ENCODE data around the gene CDKN1C.

- RRBS: no CpG with 5 or more reads among the region's 3 CpGs
These were observed 188.4 kb downstream of the CDKN1C start for GRCh38 chr11:2696824-2697833.

DNA sequence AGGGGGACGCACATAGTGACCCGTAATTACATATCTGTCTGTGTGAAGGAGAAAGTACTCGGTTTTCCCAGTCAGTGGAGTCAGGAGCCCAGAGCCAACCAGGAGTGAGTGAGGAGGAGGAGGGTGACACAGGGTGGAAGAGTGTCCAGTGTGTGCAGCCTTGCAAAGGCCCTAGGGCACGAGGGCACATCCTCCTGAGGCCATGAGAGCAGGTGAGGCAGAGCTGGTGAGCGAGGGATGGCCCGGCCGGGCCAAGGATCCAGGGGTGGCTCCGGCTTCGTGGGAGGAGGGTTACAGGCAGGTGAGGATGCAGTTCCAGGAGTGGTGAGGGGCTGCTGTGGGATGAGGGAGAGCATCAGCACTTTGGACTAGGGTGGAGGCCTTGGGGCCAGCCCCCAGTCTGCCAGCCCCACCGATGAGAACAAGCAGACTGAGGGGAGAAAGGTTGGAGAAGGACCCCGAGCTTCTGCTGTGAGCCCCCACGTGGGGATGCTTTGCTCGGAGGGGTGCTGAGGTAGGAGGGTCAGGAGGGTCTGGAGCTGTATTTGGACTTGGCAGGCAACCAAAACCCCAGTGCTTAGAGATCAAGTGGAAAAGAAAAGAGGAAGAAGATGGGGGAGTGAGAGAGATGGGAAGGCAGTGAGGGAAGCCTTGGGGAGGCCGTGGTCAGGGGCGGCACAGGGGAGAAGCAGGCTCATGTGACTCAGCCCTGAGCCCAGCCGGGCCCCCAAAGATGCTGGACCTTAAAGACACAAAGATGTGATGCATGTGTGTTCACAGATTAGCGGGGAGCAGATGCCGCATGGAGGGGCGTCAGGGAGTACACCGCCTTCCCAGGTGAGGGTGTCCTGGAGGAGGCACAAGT is 91.5 kb downstream of the CDKN1C start:
- RRBS: no CpG with 5 or more reads among the region's 20 CpGs

- RRBS: no CpG with 5 or more reads among the region's 12 CpGs
These were observed 37.4 kb downstream of the CDKN1C start for GRCh38 chr11:2848040-2848795.

GRCh38 chr11:2885487-2886533 is at the start of gene CDKN1C:
Gene CDKN1C, minus strand, starts transcription at chr11:2885775.
- RRBS: 3% methylated on average over 69 of the region's 131 CpGs

- RRBS: no CpG with 5 or more reads among the region's 20 CpGs
These were observed 9.2 kb downstream of the SLC22A18 start for GRCh38 chr11:2911124-2911901.

- RRBS: 50% methylated on average over 7 of the region's 11 CpGs
These were observed 4.2 kb upstream of the PHLDA2 start for GRCh38 chr11:2933275-2933876.

DNA sequence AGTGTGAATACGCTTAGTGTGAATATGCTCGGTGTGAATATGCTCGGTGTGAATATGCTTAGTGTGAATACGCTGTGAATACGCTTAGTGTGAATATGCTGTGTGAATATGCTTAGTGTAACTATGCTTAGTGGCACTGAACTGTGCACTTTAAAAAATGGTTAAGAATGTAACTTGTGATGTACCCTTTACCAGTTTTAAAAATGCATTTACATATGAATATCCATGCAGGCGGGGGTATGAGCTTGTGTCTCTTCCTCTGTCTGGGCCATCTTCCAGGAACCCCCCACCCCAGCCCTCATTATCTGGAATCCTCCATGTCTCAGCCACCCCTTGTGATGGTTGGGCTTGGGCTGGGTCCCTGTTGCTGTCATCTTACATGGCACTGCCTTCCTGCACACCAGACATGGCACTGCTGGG is 9.6 kb upstream of the PHLDA2 start:
- RRBS: no CpG with 5 or more reads among the region's 6 CpGs

DNA sequence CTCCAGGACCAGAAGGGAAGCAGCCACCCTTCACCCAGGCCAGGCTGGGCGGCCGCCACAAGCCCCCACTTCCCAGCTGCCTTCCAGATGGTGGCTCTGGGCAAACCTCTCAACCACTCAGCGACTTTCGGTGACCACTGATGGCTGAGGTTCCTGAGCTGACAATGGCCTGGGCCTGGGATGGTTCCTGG is 13.6 kb upstream of the PHLDA2 start:
- RRBS: no CpG with 5 or more reads among the region's 4 CpGs

DNA sequence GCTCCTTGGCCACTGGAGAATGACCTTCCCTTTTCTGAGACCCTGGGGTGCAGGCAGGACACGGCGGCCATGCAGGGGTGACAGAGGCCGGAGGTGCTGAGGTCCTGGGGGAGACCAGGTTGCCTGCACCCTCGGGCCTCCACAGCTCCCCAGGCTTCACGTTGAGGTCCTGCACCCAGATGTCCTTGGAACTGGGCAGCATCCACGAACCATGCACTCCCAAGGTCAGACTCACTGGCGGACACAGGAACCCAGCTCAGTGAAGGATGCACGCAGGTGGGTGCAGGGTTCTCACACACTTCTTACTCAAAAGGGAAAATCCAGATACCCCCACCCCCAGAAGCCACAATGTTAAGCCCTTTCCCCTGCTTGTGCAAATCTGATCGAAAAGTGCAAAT is 13.9 kb upstream of the PHLDA2 start:
- RRBS: no CpG with 5 or more reads among the region's 9 CpGs

GRCh38 chr11:2992641-2993300 is 642 bp upstream of the NAP1L4 start:
- RRBS: 2% methylated on average over 2 of the region's 36 CpGs

GRCh38 chr11:3107154-3107790 is 50.0 kb upstream of the CARS1 start:
- RRBS: 95% methylated on average over 8 of the region's 26 CpGs

GRCh38 chr11:3155601-3155993 is 9.5 kb downstream of the OSBPL5 start:
- RRBS: no CpG with 5 or more reads among the region's 10 CpGs

DNA sequence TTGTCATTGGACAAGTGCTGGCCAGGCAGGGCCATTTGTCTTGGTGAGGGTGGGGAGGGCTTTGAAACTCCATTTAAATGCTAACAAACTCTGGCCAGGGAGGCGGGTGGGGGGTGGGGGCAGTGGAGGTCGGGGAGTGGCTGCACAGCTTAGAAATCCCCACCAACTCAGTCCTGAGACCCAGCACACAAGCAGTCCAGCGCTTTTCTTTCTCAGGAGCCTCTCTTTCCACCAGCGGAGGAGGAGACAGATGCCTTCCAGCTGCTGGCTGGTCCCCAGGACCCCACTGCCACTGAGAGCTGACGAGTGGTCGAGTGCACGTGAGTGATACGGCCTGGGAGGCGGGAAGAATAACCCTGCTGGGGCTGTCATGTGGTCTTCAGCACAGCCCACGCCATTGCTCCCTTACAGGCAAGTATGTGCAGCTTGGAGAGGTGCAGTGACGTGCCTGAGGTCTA is 24.2 kb upstream of the OSBPL5 start:
- RRBS: no CpG with 5 or more reads among the region's 11 CpGs

DNA sequence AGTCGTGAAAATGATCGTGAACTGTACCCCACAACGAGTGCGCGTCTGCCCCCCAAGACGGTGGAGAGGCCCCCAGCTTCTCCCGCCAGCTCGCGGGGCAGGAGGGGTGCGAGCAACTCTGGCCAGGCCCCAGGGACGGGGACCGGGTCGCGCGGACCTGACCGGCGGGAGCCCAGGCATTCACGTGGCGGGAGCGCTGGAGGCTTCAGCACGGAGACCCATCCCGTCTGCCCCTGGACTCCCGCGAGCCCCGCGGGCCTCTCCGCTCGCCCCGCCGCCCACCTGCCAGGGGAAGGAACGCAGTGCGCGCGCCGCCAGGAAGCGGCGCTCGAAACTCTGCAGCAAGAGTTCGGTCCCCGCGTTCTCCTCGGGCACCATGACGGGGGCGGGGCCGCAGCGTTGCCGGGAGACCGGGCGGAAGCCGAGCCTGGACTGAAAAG is 43.2 kb upstream of the ZNF195 start:
- RRBS: no CpG with 5 or more reads among the region's 50 CpGs

DNA sequence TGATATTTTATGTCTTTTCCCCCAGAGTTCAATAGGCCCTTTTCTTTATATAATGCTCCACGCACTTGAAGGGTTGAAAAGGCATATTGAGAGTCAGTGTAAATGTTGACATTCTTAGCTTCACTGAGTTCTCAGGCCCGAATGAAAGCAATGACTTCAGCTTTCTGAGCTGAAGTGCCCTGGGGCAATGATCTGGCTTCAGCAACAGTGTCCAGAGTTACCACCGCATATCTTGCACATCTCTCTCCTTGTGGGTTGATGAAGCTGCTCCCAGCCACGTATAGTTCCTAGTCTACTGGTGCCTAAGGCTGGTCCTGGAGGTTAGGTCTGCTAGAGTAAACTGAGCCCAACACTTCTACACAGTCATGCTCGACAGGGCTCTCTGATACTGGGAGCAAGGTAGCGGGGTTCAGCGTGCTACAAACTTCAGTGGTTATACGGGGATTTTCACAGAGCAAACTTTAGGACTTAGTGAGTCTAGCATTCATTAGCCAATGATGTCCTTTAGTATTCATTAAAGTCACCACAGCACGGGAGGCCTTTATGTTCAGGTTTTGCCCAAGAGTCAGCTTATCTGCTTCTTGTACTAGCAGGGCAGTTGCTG is 98.7 kb upstream of the ZNF195 start:
- RRBS: no CpG with 5 or more reads among the region's 9 CpGs

GRCh38 chr11:3664670-3665084 is 6.5 kb downstream of the CHRNA10 start:
- RRBS: no CpG with 5 or more reads among the region's 9 CpGs

GRCh38 chr11:3747426-3748191 is 49.7 kb downstream of the NUP98 start:
- RRBS: no CpG with 5 or more reads among the region's 4 CpGs

DNA sequence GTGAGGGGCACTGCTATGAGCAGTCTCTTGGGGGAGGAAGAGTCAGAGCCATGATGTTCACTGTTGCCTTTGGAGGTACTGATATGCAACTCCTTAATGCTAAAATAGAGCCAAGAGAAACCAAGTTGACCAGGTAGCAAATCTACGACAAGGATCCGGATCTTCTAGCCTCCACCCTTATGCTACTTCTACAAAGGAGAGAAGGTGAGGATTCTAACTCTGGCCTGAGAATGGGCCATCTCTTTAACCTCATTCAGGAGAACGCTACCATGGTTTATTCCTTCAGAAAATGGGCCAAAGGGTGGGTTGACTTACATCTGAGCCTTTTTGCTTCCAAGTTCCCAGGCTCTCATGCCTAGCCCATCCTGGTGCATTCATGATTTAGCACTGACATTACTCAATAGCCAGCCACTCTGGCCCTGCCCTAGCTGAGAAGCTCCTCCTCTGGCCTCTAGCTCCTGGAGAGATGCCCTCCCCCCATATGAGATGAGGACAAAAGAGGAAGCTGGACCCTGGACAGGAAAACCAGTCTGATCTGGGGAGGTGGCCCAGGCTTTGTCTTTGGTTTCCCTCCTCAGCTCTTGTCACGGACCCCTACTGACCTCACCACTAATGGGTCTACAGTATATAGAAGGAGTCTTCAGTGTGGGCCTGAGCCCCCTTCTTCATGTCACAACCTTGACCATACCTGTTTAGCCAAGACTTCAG is 3.1 kb downstream of the RHOG start:
- RRBS: no CpG with 5 or more reads among the region's 4 CpGs

GRCh38 chr11:3903004-3903893 is 47.8 kb downstream of the STIM1 start:
- RRBS: no CpG with 5 or more reads among the region's 1 CpG

DNA sequence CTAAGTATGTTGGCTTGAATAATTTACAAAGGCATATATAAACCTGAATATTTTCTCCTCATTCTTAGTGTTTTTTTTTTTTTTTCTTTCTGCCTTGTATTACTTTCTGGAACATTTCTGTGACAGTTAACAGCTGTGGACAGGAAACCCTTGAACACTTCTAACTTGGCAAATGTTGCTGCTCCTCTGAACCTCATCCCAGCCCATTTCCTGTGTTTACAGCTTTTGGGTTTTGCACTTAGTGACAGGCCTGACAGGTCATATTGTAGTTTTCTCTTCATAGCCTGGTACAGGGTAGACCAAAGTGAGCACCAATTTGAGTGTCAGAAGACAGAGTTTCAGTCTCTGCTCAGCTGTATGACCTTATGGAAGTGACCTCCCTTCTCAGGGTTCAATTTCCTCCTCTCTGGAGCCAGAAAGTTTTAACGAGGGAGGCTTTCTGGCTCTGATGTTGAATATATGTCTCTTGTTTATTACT is 91.6 kb downstream of the STIM1 start:
- RRBS: no CpG with 5 or more reads among the region's 1 CpG

All from BE2C (cell line).